Endometrial microvascular endothelial cells (primary cell): ENCODE data around the gene XRCC5.

DNA sequence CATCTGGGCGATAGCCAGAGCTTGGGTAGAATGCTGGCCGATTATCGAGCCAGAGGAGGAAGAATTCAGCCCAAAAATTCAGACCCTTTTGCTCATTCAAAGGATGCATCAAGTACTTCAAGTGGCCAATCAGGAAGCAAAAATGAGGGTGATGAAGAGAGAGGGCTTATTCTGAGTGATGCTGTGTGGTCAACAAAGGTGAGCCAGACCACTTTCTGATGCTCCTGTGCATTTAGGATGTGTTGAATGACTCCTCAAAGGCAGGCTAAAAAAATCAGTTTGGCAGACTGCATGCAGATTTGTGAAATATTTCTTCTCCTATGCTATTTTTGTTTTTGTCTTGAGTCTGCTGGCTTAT, 60.2 kb downstream of the PIKFYVE start:
- RAMPAGE, long total RNA: no peak

GRCh38 chr2:208358736-208359038, 47.9 kb upstream of the PTH2R start:
- RAMPAGE, long total RNA: no peak

GRCh38 chr2:209619726-209620181, 151.9 kb upstream of the UNC80 start:
- RAMPAGE, long total RNA: no peak

- RAMPAGE, long total RNA: no peak
These were observed 715 bp downstream of the UNC80 start for GRCh38 chr2:209772353-209772740.

GRCh38 chr2:209933447-209934083, 68.9 kb upstream of the RPE start:
- RAMPAGE, long total RNA: no peak

DNA sequence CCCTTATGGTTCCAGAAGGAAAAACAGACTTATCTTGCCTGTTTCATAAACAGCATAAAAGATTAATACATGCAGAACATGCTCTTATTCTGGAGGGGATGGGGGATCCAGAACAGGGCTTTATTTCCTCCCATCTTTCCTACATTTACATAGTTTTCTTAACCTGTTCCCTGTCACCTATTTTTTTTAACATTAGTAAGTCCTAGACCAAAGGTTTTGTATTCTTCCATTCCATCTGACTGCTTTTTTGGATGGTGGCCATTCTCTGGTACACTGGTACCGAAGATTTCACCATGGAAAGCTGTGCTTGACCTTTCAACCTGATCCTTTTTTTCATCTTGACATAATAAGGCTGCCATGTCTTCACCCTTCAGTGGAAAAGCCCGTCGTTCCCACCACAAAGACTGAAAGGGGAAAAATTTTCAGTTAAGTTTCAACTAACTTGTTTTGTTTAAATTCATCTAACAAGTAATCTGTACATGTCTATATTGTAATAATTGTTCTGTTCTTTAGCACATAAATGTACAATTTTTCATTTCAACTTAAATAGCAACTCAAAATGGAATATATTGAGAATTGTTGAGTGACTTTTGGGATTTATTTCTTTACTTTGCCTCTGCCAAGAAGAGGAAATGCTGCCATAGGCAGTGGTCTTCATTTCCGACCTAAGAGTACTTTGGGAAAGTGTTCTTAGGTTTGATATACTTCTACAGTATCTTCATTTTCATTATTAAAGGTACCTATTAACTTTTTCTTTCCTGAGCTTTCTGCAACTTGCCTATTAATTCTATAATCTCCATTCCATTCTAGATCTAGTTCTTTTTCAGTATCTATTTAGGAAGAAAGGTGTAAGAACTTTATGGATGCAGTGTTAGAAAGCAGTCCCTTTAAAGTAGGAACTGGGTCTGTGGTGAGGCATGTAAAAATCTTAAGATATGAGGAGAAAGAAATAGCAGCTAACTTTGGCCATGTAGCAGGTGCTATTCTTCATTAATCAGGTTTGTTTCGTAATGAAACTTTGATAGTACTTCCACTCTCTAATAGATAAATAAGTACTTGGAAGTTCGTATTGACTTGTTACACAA, 20.7 kb downstream of the RPE start:
- RAMPAGE, long total RNA: no peak

GRCh38 chr2:210170192-210170772, 927 bp downstream of the KANSL1L start:
- RAMPAGE, long total RNA: no peak

- RAMPAGE, long total RNA: no peak
These were observed 928 bp upstream of the CPS1 start for GRCh38 chr2:210555527-210555815.

DNA sequence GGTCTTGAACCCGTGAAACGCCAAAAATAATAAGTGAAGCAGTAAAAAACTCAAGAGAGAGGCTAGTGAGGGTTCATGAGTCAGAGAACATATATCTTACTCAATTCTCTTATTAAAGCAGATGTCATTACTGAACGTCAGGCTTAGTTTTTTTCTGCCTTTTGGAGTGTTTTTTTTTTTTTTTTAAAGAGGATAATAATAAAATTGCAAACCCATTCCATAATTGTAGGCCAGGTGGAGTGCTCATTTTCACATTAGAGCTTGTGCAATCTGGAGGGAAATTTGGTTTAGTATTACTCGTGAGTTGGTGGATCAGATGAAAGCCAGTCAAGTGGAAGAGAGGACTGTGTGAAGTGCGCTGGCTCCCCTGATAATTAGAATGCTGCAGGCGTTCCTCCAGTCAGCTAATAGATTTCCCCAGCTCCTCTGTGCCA, 74.5 kb downstream of the CPS1 start:
- RAMPAGE, long total RNA: no peak

DNA sequence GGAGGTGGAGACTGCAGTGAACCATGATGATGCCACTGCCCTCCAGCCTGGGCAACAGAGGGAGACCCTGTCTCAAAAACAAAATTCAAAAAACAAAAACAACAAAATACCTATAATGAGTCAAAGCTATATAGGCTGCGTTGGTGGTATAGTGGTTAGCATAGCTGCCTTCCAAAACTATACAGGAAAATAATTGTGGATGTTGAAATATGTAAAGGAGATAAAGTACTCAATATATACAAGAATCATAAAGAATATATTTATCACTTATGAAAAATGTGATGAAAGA, 375.5 kb downstream of the CPS1 start:
- RAMPAGE, long total RNA: no peak

GRCh38 chr2:213188072-213188634, 36.7 kb upstream of the IKZF2 start:
- RAMPAGE, long total RNA: no peak

- RAMPAGE, long total RNA: no peak
These were observed 28.3 kb downstream of the BARD1 start for GRCh38 chr2:214780965-214781702.

DNA sequence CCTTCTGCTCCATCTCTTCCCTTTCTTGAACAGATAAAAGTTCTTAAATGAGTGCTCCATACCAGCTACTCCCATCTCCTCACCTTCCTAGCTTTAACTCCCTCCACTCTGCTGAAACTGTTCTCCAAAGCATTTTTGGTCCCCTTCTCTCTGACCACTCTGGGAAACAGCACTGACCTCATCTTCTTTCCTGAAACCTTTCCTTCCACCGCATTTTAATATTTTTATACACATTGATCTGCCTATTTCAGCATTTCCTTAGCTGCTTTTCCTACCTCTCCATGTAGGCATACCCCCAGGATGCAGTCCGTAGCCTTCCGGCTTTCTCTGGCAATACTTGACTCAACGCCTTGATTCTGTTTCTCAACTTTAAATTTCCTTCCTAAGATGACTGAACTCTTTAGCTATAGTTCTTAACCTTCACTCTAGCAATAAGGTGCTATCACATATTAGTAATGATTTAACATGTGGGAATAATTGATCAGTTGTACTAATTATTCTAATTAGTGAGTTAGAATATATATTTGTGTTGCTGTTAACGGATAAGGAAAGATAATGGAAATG, 9.7 kb downstream of the BARD1 start:
- RAMPAGE, long total RNA: no peak

DNA sequence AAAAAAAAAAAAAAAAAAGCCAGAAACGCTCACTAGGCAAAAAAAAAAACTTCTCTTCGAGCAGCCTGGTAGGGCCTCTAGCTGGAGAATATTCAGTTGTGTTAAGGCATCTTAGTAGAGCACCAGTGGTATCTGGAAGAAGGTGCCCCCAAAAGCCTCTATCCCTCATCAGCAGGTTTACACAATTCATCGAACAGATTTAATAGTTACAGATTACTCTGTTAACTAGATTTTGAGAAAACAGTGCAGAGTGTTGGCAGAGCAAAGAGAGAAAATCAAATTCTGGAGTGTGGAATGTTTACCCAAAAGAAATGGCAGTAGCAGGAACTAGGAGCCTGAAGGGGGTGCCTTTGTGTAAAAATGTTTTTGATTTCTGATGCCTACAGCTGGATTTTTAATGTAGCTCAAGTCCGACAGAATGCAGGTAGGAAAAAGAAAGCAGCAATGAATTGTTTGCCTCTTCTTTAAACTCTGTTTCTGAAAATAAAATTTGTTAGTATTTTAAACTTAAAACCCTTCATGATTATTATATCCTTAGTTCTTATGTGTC, 70.3 kb upstream of the FN1 start:
- RAMPAGE, long total RNA: no peak

GRCh38 chr2:215506683-215507211, 70.9 kb upstream of the FN1 start:
- RAMPAGE, long total RNA: no peak

GRCh38 chr2:215681020-215681607, 245.2 kb upstream of the FN1 start:
- RAMPAGE, long total RNA: no peak

DNA sequence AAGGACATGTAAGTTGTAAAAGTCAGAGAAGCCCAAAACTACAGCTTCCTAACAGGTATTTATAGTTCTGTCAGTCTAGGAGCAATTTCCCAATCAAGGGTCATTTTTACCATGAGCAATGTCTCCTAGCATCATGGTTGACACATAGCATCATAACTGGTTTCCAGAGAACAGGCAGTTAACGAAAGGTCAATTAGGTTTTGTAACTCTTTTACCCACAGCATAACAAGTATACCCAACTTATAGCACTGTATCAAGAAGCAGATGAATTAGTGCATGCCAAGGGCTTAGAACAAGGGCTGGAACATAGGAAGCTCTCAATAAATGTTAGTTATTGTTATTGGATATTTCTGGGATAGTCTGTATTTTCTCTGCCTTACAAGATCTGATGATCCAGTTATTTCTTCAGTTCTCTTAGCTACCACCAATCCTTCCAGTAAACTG, 110.1 kb downstream of the MREG start:
- RAMPAGE, long total RNA: no peak

GRCh38 chr2:215903680-215904234, 109.6 kb downstream of the MREG start:
- RAMPAGE, long total RNA: no peak

GRCh38 chr2:216015561-216015896, 2.2 kb upstream of the MREG start:
- RAMPAGE, long total RNA: no peak

- RAMPAGE, long total RNA: start-site peak on the plus strand at chr2:216109310-216109424, 4,604 and 6,520 reads in 2 replicates
These were observed at the start of gene XRCC5 for GRCh38 chr2:216108779-216110084. Gene XRCC5, plus strand, starts transcription at chr2:216109348.